ENCODE results near the gene TRIL.

- PRO-cap, 3 experiments, result no peak in any of the 3 experiments
- RAMPAGE, long total RNA, 4 experiments, result no peak in any of the 4 experiments
- RRBS, result no CpG with 5 or more reads among the region's 6 CpGs
Measured at GRCh38 chr7:28149732-28150413, 30.7 kb downstream of the JAZF1 start.

GRCh38 chr7:28237144-28237728 lies 56.6 kb upstream of the JAZF1 start:
- PRO-cap, 3 experiments, result peak in 3 of 3 experiments; most common plus-strand start chr7:28237587 (in 3); most common minus-strand start chr7:28237392 (in 3)
- RAMPAGE, long total RNA, 4 experiments, result no peak in any of the 4 experiments
- RRBS, result no CpG with 5 or more reads among the region's 9 CpGs

DNA sequence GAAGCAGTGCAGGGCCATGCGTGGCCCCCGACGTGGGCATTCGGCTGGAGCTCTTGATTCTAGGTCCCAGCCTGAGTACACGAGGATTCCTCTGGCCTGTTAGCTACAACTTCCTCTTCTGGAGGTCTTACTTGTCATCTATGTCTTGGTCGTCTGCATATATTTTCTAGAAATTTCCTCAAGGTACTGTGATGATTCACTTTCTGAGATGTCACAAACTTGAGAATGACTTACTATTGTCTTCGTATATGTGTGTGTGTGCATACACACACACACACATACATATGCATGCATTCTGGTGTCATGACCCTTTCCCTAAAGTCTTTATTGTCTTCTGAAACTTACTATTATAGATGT lies 59.3 kb upstream of the JAZF1 start:
- PRO-cap, 3 experiments, result peak in 1 of 3 experiments; most common minus-strand start position 93 of the sequence (in 1)
- RAMPAGE, long total RNA, 4 experiments, result no peak in any of the 4 experiments
- RRBS, result no CpG with 5 or more reads among the region's 7 CpGs

DNA sequence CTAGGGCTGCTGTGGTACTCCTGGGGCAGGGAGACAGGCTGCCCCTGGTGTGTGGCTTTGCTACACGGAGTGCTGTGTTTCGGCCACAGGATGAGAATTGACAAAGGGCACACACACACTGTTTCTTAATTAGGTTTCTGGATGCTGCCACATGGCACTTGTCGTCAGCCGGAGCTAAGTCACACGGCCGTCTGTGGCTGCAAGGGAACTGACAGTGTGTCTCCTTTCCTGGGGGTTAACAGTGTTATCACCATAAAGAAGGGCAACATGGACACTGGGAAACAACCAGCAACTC lies 55.7 kb upstream of the CREB5 start:
- PRO-cap, 3 experiments, result no peak in any of the 3 experiments
- RAMPAGE, long total RNA, 4 experiments, result no peak in any of the 4 experiments
- RRBS, result no CpG with 5 or more reads among the region's 6 CpGs

GRCh38 chr7:28957029-28957409 lies 1.1 kb downstream of the TRIL start:
- PRO-cap, 3 experiments, result no peak in any of the 3 experiments
- RAMPAGE, long total RNA, 4 experiments, result no peak in any of the 4 experiments
- RRBS, result 3% methylated on average over 7 of the region's 34 CpGs

DNA sequence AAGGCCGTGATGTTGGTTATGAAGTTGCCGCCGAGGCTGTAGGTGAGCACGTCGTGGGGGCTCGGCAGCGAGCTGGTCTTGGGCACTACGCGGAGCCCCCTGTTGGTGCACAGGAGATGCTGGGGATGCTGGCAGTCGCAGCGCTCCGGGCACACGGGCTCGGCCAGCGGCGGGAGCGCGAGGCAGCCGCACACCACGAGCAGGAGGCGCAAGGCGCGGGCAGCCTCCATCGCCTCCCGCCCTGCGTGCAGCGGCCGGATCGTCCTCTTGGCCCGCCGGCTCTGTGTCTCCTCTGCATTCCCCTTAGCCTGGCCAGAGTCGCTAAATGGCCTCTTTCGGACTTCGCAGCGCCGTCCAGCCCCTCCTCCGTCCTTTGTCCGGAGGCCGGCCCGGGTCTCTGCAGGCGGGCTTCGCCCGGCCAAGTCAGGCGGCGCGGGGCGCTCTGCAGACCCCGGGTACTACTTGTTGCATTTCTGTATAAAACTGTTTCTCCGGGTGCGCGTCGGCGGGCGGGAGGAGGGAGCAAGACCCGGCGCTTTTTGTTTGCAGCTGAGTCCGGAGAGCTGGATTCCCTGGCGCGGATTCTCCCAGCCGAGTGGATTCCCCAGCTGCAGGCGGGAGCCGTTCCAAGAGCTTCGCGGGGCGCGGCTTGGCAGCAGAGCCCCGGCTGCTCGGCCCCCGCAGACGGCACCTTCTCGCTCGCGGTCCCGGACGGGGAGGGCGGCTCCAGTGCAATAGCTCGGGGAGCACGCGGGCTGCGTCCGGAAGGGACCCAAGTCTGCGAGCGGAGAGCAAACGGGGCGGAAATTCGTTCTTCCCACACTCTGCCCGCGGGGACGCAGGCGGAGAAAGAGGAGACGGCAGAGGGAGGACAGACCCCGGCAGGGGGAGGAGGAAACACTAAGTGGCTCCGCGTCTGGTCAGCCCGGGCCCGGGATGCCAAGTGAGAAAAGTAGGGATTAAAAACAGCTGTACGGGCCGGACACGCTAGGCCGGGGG lies at the start of gene TRIL:
TRIL (minus strand) TSS at position 514 of the 999 bp plus-strand sequence.
- PRO-cap, 3 experiments, result peak in 2 of 3 experiments; most common plus-strand start position 698 of the sequence (in 1); most common minus-strand start position 298 of the sequence (in 1)
- RAMPAGE, long total RNA, 4 experiments, result start-site peak on the minus strand in 2 of 4 experiments, centred at positions 543 to 793 of the sequence, 11 to 29 reads per replicate
- RRBS, result 26% methylated on average over 48 of the region's 100 CpGs

DNA sequence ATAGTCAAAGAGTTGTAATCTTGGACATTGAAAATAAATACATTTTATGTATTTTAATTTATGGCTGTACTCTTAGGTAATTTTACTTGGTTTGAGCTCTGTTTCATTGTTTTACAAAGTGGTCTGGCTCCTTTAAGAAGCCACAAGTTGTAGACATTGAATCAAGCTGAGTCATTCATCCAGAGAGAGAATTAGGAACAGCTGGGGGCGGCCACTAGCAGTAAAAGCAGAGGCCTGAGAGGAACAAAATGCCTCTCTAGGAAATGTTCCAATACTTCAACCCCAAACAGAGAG lies 26.4 kb upstream of the TRIL start:
- PRO-cap, 3 experiments, result peak in 2 of 3 experiments; most common plus-strand start position 217 of the sequence (in 1)
- RAMPAGE, long total RNA, 4 experiments, result no peak in any of the 4 experiments
- RRBS, result no CpG with 5 or more reads among the region's 1 CpG

GRCh38 chr7:29193479-29194605 lies 733 bp upstream of the CHN2 start:
- PRO-cap, 3 experiments, result peak in 1 of 3 experiments; most common plus-strand start chr7:29194509 (in 1); most common minus-strand start chr7:29194495 (in 1)
- RAMPAGE, long total RNA, 4 experiments, result start-site peak on the plus strand in 2 of 4 experiments, at chr7:29194394-29194525 at its widest, 15 to 24 reads per replicate
- RRBS, result 0% methylated on average over 4 of the region's 68 CpGs

DNA sequence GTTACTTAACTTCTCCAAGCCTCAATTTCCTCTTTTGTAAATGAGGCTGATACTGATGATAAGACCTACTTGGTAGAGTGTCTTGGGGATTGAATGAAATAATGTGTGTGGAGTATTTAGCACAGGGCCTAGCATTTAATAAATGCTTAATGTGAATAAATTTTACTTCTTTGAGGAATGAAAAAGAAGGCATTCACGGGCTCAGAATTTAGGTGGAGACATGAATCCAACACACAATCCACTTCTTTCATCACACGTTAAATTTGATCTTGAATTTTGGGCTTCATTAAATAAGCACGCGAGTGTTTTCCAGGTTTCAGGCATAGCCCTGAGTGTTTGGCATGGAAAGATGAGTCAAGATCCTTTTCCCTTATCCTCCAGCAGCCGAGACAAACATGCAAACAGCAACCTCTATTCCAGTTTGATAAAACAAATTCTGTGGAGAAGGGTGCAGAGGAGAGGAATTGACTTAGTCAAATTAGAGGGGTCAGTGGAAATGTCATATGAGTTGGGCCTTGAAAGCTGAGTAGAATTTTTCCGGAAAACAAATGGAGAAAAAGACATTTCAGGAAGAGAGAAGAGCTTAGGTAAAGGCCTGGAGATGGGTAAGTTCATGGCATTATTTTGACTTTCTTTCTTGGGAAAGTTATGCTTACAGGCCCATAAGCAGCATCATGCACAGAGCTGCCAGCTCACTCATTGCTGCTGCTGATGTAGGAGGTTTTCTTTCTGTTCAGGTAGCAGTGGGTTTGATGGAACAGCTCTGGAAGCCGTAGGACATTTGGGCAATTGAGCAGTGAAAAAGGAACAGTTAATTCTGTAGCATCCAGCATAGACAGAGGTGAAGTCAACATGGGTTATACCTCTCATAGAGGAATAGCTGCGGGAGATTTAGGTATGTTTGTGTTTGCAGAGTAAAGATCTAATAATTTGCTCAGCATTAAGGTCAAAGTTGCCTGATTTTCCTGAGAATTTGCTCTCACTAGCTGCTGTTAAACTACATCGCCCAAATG lies 3.1 kb downstream of the CHN2 start:
- PRO-cap, 3 experiments, result no peak in any of the 3 experiments
- RAMPAGE, long total RNA, 4 experiments, result no peak in any of the 4 experiments
- RRBS, result no CpG with 5 or more reads among the region's 9 CpGs

DNA sequence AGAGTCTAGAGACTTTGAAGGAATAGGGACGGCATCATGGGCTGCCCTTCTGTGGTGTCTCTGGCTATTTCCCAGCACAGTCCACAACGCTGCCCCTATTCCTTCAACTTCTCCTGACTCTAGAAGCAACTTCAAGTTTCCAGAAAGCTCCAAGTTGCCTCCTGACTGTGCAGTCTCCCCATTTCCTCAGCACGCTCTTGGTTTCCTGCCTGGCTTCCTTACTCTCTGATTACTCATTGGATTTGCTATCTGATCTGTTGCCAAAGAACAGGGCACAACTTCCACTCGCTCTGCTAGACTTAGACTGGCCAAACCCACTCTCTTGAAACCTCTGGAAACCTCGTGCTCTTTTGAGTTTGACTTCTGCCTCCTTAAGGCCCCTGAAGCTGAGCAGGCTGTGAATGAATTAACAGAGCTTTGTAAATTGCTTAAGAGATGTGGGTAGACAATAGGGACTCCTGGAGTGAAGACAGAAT lies 70.5 kb downstream of the CHN2 start:
- PRO-cap, 3 experiments, result peak in 1 of 3 experiments; most common plus-strand start position 275 of the sequence (in 1); most common minus-strand start position 73 of the sequence (in 1)
- RAMPAGE, long total RNA, 4 experiments, result no peak in any of the 4 experiments
- RRBS, result no CpG with 5 or more reads among the region's 5 CpGs

- PRO-cap, 3 experiments, result no peak in any of the 3 experiments
- RAMPAGE, long total RNA, 4 experiments, result no peak in any of the 4 experiments
- RRBS, result no CpG with 5 or more reads among the region's 9 CpGs
Measured at GRCh38 chr7:29292648-29293349, 98.2 kb downstream of the CHN2 start.

DNA sequence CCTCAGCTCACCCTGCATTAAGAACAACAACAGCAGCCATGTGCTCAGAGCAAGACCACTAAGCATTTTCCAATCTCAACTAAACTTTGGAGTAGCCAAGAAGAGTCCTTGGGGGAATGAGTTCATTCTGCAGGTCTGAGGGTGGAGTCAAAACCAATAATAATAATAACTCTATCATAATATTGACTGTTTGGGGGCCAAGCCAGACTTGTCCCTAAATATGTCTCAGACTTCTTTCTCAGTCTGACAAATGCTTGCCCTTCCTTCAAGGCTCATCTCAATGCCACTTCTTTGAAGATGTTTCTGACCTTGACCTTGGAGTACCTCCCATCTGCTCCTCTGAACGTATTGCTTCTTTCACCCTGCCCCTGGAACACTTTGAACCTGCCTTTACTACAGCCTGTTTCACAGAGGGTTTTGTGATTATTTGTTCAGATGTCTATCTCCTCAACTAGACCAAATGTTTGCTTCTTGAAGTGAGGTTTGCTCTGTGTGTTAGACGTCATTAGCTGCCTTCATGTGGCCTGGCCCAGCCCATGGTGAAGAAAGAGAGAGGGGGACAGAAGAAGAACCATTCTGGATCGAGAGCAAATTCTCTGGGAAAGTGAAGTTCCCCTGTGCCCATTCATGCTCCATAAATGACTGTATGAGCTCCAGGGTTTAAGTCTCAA lies 107.6 kb upstream of the PRR15 start:
- PRO-cap, 3 experiments, result no peak in any of the 3 experiments
- RAMPAGE, long total RNA, 4 experiments, result no peak in any of the 4 experiments
- RRBS, result no CpG with 5 or more reads among the region's 3 CpGs

- PRO-cap, 3 experiments, result no peak in any of the 3 experiments
- RAMPAGE, long total RNA, 4 experiments, result no peak in any of the 4 experiments
- RRBS, result no CpG with 5 or more reads among the region's 2 CpGs
Measured at GRCh38 chr7:29795787-29796121, 10.6 kb upstream of the WIPF3 start.

GRCh38 chr7:29807317-29808171 lies 1.2 kb downstream of the WIPF3 start:
- PRO-cap, 3 experiments, result peak in 1 of 3 experiments; most common minus-strand start chr7:29807685 (in 1)
- RAMPAGE, long total RNA, 4 experiments, result no peak in any of the 4 experiments
- RRBS, result 3% methylated on average over 9 of the region's 29 CpGs

DNA sequence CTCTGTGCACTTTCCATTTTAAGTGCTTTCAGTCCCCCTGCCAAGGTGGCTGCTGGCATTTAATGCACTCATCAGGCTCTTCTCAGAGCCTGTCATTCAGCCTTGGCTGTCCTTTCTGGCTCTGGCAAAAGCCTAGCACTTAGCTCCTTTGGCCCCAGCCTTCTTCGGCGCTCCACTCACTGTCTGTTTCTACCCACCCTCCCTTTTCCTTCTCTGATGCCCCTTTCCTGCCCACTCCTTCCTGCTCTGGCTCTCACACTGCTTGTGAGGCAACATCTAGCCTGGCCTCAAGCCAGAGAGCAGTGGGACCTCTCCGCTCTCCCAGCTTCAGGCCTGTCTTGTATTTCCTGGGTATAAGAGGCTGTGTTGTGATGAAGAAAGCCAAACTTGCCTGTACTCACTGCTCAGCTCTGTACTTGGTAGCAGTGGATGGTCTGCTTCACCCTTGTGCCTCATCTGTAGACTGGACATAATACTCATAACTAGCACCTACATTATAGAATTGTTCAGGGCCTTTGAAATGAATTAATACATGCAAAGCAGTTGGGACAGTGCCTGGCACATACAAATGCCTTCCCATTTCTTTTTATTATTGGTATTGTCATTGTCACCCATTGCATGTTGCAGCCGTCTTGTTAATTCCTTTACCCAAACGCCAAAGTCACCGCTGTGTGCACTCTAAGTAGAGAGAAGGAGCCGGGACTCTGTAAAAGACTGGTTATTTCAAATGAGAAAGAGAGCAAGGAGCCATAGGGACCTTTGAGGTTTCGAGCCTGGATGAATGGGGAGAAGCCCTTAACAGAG lies 60.4 kb downstream of the WIPF3 start:
- PRO-cap, 3 experiments, result no peak in any of the 3 experiments
- RAMPAGE, long total RNA, 4 experiments, result no peak in any of the 4 experiments
- RRBS, result no CpG with 5 or more reads among the region's 8 CpGs

DNA sequence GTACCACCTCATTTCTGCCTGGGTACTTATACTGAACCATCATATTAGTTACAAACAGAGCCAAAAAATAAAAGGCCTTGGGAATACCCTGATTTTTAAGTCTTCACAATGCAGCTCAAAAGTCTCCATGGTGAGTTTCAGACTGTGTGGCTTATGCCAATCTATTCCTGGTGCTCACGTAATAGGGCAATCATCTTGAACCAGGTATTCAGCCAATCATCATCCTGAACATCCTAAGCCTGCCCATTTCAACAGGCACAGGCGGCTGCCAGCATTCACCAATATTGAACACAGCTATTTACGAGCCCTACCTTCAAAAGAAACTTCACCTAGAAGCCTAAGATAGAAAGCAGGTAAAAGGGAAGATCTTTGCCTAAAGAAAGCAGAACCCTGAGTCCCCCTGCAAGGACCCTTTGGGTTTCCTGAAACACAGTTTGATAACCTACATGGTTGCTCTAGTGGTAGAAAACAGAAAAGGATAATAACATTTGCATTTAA lies 34.1 kb downstream of the SCRN1 start:
- PRO-cap, 3 experiments, result no peak in any of the 3 experiments
- RAMPAGE, long total RNA, 4 experiments, result no peak in any of the 4 experiments
- RRBS, result no CpG with 5 or more reads among the region's 3 CpGs

DNA sequence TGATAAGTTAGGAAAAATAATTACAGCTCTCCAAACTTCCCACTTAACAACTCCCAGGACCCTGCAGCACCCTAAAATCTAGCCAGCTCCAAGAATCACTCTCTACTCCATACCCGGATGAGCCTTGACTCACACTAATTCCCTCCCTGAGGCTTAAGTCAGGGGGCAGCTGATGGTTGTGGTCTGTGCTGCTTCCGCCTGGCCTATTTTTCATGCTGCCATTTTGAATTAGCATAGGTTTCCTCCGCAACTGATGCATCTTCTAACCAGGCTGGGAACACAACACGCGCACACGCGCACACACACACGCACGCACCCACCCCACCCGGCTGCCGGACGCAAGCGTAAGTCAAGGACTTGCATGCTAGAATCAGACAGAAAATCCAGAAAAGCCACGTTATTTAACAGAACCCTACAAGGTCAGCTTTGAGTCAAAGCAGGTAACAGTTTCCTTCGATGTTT lies 1.2 kb downstream of the SCRN1 start:
- PRO-cap, 3 experiments, result peak in 1 of 3 experiments; most common minus-strand start position 51 of the sequence (in 1)
- RAMPAGE, long total RNA, 4 experiments, result no peak in any of the 4 experiments
- RRBS, result no CpG with 5 or more reads among the region's 15 CpGs

- PRO-cap, 3 experiments, result no peak in any of the 3 experiments
- RAMPAGE, long total RNA, 4 experiments, result no peak in any of the 4 experiments
- RRBS, result no CpG with 5 or more reads among the region's 4 CpGs
Measured at GRCh38 chr7:30140015-30140412, 5.2 kb downstream of the MTURN start.

DNA sequence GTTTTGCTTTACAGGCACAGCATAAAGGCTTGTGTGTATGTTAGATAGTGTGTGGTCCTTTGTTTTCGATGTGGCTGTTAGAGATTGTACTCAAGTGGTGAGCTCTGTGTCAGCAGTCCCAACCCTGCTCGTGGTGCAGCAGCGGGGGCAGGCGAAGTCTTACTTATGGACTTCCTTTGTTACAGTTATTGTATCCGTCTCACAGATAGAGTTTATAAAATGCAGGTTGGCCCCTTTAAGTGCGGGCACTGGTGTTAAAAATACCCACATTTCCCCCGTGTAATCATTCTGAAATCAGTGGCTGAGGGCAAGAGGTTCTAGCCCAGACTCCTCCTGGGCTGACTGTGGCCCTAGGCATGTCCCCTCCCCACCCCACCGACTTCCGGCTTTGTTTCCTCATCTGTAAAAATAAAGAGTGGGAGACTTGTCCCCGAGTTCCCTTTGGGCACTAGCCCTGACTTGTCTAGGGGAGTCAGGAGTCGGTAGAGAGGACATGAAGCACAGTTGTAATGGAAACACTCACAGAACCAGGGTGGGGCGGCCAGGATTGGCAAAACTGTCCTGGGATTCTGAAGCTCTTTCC lies 28.6 kb downstream of the MTURN start:
- PRO-cap, 3 experiments, result no peak in any of the 3 experiments
- RAMPAGE, long total RNA, 4 experiments, result no peak in any of the 4 experiments
- RRBS, result no CpG with 5 or more reads among the region's 12 CpGs

- PRO-cap, 3 experiments, result no peak in any of the 3 experiments
- RAMPAGE, long total RNA, 4 experiments, result no peak in any of the 4 experiments
- RRBS, result no CpG with 5 or more reads among the region's 2 CpGs
Measured at GRCh38 chr7:30250426-30250783, 34.0 kb upstream of the ZNRF2 start.

All from adrenal gland (tissue), 7 donors.